Endothelial cell of umbilical vein (primary cell): ENCODE measurements around the genes ANO5, LGR4 and KCNA4.

- PRO-cap: no peak
CAGE:
- cytosol, long polyA minus RNA: no peak
- cytosol, long polyA plus RNA: no peak
- long polyA plus RNA: no peak
- nucleus, long polyA minus RNA: no peak
- nucleus, long polyA plus RNA: no peak
Observed at GRCh38 chr11:19775143-19775570, 62.5 kb downstream of the NAV2 start.

- PRO-cap: no peak
CAGE:
- cytosol, long polyA minus RNA: no peak
- cytosol, long polyA plus RNA: no peak
- long polyA plus RNA: no peak
- nucleus, long polyA minus RNA: no peak
- nucleus, long polyA plus RNA: no peak
Observed at GRCh38 chr11:20001864-20002515, 158.3 kb downstream of the DBX1 start.

DNA sequence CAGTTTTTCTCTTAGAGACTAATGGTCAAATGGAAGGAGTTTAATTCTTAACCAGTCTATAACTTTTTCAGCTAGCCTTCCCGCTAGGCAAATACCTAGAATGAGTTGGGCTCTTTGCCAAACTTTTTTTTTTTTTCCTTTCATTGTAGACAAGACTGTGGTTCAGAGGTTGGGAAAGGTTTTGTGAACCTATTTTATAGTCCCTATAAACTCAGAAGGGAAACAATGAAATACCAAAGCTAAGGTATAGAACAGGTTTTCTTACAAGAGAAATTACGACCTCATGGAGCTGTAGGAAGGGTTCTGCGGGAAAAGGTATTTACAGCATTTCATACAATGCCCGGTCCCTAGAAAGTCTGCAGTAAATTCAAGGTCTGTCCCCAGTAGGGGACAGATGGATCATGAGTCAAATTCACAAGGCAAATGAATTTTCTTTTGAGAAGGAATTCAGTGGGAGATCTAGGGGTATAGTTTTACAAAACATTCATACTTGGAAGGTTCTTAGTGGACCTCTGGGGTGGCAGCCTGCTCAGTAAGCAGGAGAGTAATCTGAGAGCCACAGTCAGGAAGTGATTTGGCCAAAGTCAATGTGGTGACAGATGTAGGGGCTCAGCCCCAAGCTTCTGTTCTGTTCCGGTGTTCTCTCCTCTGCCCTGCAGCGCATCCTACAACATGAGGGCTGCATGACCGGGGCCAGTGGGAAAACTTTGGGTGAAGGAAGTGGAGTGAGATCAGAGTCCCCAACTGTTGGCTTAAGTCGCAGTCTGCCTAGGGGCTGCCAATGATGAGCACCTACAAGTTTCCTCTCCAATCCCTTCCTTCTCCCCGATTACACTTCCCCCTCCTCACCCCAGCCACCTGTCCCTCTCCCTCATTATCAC is 146.7 kb downstream of the DBX1 start:
- PRO-cap: no peak
CAGE:
- cytosol, long polyA minus RNA: no peak
- cytosol, long polyA plus RNA: no peak
- long polyA plus RNA: no peak
- nucleus, long polyA minus RNA: no peak
- nucleus, long polyA plus RNA: no peak

- PRO-cap: no peak
CAGE:
- cytosol, long polyA minus RNA: no peak
- cytosol, long polyA plus RNA: no peak
- long polyA plus RNA: no peak
- nucleus, long polyA minus RNA: no peak
- nucleus, long polyA plus RNA: no peak
Observed at GRCh38 chr11:20031006-20031690, 129.1 kb downstream of the DBX1 start.

GRCh38 chr11:20097090-20097927 is 63.0 kb downstream of the DBX1 start:
- PRO-cap: no peak
CAGE:
- cytosol, long polyA minus RNA: no peak
- cytosol, long polyA plus RNA: no peak
- long polyA plus RNA: no peak
- nucleus, long polyA minus RNA: no peak
- nucleus, long polyA plus RNA: no peak

GRCh38 chr11:20238692-20239117 is 78.4 kb upstream of the DBX1 start:
- PRO-cap: no peak
CAGE:
- cytosol, long polyA minus RNA: no peak
- cytosol, long polyA plus RNA: no peak
- long polyA plus RNA: no peak
- nucleus, long polyA minus RNA: no peak
- nucleus, long polyA plus RNA: no peak

DNA sequence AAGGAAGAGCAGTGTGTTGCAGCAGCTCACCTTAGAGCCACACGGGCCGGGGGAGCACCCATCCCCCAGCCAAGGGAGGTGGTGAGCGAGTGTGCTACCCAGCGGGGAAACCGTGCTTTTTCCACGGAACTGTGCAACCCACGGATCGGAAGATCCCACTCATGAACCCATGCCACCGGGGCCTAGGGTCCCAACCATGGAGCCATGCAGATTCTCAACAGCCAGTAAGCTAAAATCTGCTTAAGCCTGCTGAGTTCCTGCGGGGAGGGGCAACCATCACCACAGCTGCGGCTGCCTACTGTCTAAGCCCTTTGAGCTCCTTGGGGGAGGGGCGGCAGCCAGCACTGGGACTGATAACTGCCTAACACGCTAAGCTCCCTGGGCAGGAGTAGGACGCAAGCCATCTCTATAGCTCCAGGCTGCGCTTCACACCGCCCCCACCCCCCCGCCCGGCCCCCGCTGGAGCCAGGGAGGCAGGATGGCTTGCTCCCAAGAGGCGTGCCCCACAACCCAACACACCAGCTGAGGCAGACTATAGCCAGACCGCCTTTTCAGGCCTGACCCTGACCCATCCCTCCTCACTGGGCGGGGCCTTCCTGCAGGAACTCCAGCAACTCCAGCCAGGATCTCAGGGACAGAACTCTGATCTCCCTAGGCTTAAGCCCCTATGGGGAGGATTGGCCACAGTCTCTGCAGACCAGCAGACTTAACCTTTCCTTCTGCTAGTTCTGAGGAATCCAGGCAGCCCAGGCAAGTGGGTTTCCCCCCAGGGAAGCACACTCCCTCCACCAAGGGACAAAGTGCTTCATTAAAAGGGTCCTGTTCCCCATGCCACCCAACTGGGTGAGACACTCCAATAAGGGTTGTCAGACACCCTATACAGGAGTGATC is 20.7 kb upstream of the HTATIP2 start:
- PRO-cap: no peak
CAGE:
- cytosol, long polyA minus RNA: no peak
- cytosol, long polyA plus RNA: no peak
- long polyA plus RNA: no peak
- nucleus, long polyA minus RNA: no peak
- nucleus, long polyA plus RNA: no peak

DNA sequence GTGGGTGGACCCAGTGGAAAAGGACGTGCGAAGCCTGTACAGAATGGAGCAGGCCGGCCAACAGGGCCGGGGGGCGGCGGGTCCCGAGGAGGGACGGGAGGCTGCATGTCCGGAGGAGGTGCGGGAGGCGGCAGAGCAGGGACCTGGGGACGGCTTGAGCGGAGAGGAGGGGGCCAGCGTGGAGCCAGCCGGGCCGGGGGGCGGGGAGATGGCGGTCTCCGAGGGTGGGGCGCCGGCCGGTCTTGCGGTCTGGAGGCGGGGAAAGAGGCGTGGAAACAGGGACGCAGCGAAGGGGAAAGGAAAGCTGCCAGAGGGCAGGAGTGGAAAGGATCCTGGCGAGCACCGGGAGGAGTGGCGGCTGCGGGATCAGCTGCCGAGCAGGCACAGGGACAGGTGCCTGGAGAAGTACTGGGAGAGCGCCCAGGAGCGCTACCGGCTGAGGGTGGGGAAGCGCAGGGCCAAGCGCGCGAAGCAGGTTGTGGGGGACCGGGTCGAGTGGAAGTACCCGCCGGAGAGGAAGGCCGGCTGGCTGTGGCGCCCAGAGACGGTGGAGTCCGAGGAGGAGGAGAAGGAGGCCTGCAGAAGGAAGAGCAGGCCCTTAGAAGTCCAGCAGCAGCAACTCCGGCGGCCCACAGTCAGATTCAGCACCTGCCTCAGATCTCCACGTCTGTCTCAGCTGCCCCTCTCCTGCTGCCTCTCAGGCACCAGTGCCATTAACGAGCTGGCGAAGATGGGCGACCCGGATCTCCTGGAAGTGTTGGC is at the start of gene ANO5:
ANO5 (plus strand) TSS at position 323 of the 762 bp plus-strand sequence.
- PRO-cap: no peak
CAGE:
- cytosol, long polyA minus RNA: no peak
- cytosol, long polyA plus RNA: no peak
- long polyA plus RNA: no peak
- nucleus, long polyA minus RNA: no peak
- nucleus, long polyA plus RNA: no peak

DNA sequence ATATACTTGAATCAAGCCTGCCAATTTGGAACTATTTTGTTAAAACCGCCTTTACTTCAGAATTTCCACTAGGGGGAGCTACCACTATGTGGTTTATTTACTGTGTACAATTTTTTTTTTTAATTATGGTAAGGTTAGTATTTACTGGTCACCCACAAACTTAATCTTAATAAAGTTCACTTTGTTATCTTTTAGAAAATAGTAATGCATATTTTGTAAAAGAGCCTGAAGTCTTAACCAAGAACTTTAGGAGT is 47.0 kb upstream of the ANO3 start:
- PRO-cap: no peak
CAGE:
- cytosol, long polyA minus RNA: no peak
- cytosol, long polyA plus RNA: no peak
- long polyA plus RNA: no peak
- nucleus, long polyA minus RNA: no peak
- nucleus, long polyA plus RNA: no peak

DNA sequence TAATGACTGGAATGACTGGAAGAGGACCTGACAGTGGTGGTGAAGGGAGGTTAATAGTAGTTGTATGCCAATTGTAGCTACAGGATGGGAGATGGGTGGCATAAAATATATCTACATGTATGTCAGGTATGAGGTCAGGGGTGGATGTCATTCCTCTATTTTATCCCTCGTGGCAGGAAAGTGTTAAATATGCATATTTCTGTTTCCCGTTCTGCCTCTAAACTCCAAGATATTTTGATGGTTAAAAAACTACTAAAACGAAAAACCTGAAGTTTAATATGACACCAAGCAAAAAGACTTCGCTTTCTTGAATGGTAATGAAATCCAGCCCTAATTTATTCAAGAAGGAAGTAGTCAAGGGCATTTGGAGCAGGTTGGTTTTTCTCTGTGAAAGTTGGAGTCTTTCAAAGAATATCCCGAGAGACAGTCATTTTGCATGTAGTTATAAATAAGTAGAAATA is 51.3 kb downstream of the SLC5A12 start:
- PRO-cap: no peak
CAGE:
- cytosol, long polyA minus RNA: no peak
- cytosol, long polyA plus RNA: no peak
- long polyA plus RNA: no peak
- nucleus, long polyA minus RNA: no peak
- nucleus, long polyA plus RNA: no peak

DNA sequence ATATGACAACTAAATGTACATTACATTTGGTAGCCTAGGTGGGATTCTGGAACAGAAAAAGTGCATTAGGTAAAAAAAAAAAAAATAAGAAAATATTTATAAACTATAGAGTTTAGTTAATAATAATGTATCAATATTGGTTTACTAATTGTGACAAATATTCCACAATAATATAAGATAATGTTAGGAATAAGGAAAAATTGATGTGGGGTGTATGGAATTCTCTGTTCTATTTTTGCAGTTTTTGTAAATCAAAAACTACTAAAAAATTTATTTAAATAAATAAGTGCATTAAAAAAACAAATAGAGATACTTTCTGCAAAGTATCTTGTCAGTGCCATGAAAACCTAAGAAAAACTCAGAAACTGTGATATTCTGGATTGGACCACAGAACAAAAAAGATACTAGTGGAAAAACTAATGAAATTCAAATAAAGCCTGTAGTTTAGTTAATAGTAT is 117.8 kb downstream of the CCDC34 start:
- PRO-cap: no peak
CAGE:
- cytosol, long polyA minus RNA: no peak
- cytosol, long polyA plus RNA: no peak
- long polyA plus RNA: no peak
- nucleus, long polyA minus RNA: no peak
- nucleus, long polyA plus RNA: no peak

- PRO-cap: no peak
CAGE:
- cytosol, long polyA minus RNA: no peak
- cytosol, long polyA plus RNA: no peak
- long polyA plus RNA: no peak
- nucleus, long polyA minus RNA: no peak
- nucleus, long polyA plus RNA: no peak
Observed at GRCh38 chr11:27381080-27381516, 18.1 kb upstream of the CCDC34 start.

- PRO-cap: no peak
CAGE:
- cytosol, long polyA minus RNA: no peak
- cytosol, long polyA plus RNA: no peak
- long polyA plus RNA: no peak
- nucleus, long polyA minus RNA: no peak
- nucleus, long polyA plus RNA: no peak
Observed at GRCh38 chr11:27408338-27408793, 45.4 kb upstream of the CCDC34 start.

GRCh38 chr11:27472369-27473341 is at the start of gene LGR4:
Gene LGR4, minus strand, starts transcription at chr11:27472790.
- PRO-cap: unidirectional peak, minus-strand start at chr11:27472775
CAGE:
- cytosol, long polyA minus RNA: start-site peak on the minus strand at chr11:27472771-27472777, 62 reads
- cytosol, long polyA plus RNA: no peak
- long polyA plus RNA: no peak
- nucleus, long polyA minus RNA: start-site peak on the minus strand at chr11:27472768-27472775, 90 reads
- nucleus, long polyA plus RNA: no peak

GRCh38 chr11:27717838-27718200 is 17.6 kb upstream of the BDNF start:
- PRO-cap: no peak
CAGE:
- cytosol, long polyA minus RNA: no peak
- cytosol, long polyA plus RNA: no peak
- long polyA plus RNA: no peak
- nucleus, long polyA minus RNA: no peak
- nucleus, long polyA plus RNA: no peak

DNA sequence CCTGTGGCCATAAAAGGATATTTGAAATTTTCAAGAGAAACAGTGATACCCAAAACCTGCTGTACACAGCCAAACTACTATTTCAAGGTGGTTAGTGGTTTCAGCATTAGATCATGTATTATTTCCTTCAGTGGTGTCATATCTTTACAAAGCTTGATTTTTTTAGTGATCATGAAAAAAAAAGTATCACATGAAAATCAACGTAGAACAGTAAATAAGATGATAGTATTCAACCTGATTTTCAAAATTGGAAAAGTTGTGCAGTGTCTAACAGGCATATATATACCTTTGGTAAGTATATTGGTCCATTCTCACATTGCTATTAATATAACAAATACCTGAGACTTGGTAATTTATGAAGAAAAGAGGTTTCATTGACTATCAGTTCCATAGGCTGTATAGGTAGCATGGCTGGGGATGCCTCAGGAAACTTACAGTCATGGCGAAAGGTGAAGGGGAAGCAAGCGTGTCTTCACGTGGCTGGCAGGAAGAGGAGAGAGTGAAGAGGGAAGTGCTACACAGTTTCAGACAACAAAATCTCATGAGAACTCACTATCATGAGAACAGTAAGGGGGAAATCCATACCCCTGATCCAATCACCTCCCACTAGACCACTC is 137.2 kb downstream of the METTL15 start:
- PRO-cap: no peak
CAGE:
- cytosol, long polyA minus RNA: no peak
- cytosol, long polyA plus RNA: no peak
- long polyA plus RNA: no peak
- nucleus, long polyA minus RNA: no peak
- nucleus, long polyA plus RNA: no peak

DNA sequence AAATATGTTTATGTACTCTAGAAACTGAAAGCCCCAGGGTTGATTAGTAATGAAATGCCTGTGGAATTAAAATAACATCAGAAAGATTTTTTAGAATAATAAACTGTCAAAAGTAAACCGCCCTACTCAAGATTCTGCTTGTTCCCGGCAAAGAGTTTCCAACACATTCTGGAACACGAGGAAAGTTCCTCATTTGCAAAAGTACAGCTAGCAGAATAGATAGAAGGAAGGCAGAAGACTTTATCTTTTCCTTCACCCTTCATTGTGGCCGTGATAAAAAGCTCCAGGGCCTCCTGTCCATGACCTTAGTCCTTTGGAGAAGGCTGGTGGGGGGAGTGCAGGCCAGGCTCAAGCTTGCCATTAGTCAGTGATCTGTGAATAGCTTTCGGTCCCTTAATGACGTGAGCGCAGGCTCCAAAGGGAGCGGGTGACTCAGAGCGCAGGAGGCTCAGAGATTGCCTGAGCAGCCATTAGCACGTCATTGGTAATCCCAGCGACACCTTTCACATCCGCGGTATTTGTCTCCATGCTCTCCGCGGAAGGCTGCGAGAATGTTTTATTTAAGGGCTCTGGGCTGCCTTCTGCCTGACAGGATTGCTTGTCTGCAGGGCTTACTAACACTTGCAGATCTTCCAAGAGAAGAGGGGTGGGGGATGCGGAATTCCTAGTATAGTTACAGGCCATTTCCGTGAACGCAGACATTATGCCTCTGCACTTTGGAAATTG is 458.4 kb downstream of the METTL15 start:
- PRO-cap: bidirectional peak, plus-strand start at position 487 of the sequence, minus-strand start at position 315 of the sequence
CAGE:
- cytosol, long polyA minus RNA: no peak
- cytosol, long polyA plus RNA: no peak
- long polyA plus RNA: no peak
- nucleus, long polyA minus RNA: no peak
- nucleus, long polyA plus RNA: no peak

DNA sequence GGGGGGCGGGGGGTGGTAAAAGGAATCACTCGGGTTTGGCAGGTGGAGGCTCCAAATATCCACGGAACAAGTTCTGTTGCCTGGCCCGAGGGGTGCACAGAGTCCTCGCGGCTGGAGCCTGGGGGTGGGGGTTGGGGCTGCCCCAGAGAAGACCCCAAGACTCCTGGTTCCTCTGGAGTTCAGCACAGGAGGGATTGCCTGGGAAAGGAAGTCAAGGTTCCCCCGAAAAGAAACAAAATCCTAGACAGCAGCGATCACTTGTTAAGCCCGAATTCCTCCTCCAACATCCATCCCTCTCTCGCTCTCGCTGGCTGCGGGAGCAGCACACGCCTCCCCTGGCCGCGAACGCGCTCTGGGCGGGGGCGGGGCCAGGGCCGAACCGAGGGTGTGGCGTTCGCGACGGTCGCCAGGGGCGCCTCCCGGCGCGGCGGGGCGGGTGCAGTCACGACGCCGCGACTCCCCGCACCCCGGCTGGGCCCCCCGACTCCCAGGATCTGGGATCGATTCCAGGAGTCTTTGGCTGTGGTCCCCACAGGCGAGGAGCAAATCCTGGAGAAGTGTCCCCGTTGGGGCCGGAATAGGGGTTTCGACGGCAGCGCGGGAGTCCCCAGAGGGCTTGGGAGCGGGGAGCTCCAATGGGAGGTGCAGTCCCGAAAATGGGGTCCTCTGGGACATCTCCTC is at the start of gene KCNA4:
KCNA4 (minus strand) TSS at position 354 of the 681 bp plus-strand sequence.
- PRO-cap: no peak
CAGE:
- cytosol, long polyA minus RNA: no peak
- cytosol, long polyA plus RNA: no peak
- long polyA plus RNA: no peak
- nucleus, long polyA minus RNA: no peak
- nucleus, long polyA plus RNA: no peak

DNA sequence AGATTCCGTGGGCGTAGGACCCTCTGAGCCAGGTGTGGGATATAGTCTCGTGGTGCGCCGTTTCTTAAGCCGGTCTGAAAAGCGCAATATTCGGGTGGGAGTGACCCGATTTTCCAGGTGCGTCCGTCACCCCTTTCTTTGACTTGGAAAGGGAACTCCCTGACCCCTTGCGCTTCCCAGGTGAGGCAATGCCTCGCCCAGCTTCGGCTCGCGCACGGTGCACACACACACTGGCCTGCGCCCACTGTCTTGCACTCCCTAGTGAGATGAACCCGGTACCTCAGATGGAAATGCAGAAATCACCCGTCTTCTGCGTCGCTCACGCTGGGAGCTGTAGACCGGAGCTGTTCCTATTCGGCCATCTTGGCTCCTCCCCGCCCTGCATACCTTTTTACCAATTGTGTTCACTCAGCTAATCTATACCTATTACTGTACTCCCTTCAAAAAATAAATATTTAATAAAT is 48.2 kb downstream of the DCDC1 start:
- PRO-cap: no peak
CAGE:
- cytosol, long polyA minus RNA: no peak
- cytosol, long polyA plus RNA: no peak
- long polyA plus RNA: no peak
- nucleus, long polyA minus RNA: no peak
- nucleus, long polyA plus RNA: no peak

DNA sequence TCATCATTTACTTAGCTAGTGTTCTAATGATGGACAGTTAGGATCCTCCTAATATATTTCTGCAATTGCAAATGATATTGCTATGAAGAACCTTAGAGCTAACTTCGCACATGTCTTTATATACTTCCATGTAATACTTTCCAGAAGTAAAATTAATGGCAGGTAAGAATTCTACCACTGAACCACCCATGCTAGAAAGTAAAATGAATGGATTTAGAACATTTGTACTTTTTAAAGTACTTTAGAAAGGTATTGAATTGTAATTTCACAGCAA is 25.5 kb upstream of the PAX6 start:
- PRO-cap: no peak
CAGE:
- cytosol, long polyA minus RNA: no peak
- cytosol, long polyA plus RNA: no peak
- long polyA plus RNA: no peak
- nucleus, long polyA minus RNA: no peak
- nucleus, long polyA plus RNA: no peak